ENCODE data around the gene RPAP3.

- PRO-cap: bidirectional peak, plus-strand start at chr12:47216514, minus-strand start at chr12:47216444
- RAMPAGE, long total RNA, 4 experiments: start-site peak on the plus strand in 1 of 4 experiments, at chr12:47216488-47216602 at its widest, 39 reads per replicate; start-site peak on the minus strand in 1 of 4 experiments, at chr12:47216258-47216437 at its widest, 5 to 16 reads per replicate
These were observed 136.4 kb upstream of the AMIGO2 start for GRCh38 chr12:47216025-47216771.

DNA sequence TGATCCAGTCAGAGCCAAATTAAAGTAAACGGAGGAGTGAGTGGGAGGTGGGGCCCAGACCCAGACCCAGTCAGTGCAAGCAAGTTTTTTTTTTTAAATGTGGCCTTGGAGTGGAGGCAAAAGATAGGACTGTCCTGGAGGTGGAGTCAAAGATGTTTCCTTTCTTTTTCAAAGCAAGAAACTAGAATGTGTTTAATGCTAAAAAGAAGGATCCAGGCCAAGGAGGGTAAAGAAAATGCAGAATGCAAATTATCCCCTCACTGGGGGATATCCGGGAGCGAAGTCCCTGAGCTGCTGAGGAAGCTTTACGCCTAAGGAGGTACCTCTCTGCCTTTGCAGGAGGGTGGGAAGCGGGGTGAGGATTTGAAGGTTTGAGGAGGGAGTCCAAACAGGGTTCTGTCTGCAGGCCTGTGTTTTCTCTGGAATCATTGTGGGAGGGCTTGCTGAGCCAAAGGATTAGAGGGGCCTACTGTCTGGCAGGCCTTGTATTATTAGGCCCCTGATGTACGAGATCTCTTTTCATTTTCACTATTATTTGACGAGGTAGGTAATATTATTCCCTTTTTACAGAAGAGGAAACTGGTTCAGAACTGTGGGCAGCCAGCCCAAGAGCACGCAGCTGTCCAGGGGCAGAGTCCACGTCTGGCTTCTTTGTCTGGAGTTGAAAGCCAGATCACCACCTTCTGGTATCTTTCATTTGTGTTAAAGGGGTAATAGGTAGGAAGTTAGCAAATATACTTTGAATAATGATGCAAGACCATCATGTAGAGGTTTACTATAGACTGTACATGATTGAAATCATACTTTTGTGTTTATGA is 143.8 kb upstream of the AMIGO2 start:
- PRO-cap: no peak
- RAMPAGE, long total RNA, 4 experiments: start-site peak on the plus strand in 1 of 4 experiments, centred at position 518 of the sequence, 15 reads per replicate

GRCh38 chr12:47383900-47384311 is 304.1 kb upstream of the AMIGO2 start:
- PRO-cap: no peak
- RAMPAGE, long total RNA, 4 experiments: no peak in any of the 4 experiments

DNA sequence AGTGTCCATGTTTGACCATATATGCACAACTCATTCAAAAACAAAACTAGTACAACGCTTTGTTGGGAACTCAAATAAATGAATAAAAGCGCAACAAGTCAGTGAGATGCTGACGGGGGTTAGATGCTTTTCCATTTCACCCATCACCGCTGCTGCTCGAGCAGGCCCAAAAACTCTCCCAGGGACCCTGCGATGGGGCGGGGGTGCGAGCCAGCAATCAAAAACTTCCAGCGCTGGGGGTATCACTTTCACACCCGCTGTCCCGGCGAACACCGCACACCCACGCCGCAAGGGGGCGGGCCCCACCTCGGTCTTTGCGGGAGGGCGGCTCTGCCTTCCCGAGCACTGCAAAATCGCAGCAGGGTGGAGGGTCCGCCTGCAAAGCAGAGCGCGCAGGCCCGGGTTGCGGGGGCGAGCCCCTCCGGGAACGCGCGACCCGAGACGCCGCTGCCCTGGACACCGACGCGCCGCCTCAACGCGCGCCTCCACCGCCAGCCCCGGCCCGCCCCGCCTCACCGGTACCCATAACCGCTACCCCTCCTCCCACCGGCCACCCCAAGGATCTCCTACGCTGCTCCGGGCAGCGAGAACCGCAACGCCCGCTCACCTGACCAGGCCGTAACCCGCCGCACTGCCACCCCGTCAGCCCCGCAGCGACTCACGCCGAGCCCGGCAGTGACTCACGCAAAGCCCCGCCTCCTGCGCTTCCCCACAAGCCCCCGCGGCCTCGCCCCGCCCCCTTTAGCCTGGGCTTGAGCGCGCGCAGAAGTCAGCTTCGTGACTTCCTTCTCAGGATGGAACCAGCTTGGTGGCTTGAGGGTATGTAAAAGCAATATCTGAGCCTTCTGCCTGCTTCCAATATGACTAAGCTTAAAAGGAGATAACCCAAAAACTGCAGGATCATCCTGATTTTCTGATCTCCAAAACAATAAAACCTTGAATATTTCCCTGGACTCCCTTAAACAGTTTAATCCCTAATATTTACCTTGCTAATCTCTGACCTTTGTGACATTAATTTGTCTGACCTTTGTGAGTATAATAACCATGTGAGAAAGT is at the start of gene RPAP3:
Gene RPAP3 (minus strand): TSS at position 686 of the 1,056 bp plus-strand sequence.
- PRO-cap: bidirectional peak, plus-strand start at position 780 of the sequence, minus-strand start at position 650 of the sequence
- RAMPAGE, long total RNA, 4 experiments: start-site peak on the plus strand in 3 of 4 experiments, centred at positions 741 to 759 of the sequence, 14 to 28 reads per replicate; start-site peak on the minus strand in 4 of 4 experiments, centred at positions 659 to 689 of the sequence, 42 to 190 reads per replicate

DNA sequence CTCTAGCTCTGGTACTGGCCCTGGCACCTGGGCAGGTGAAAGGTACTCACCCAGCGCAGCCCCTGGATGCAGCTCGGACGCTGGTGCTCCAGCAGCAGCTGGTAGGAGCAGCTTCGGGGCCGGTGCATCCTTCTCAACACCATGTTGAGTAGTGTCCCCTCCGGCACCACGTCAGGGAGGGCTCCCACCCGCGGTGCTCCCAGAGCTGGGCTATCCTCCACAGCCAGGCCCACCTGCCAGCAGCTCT is 941 bp downstream of the RAPGEF3 start:
- PRO-cap: no peak
- RAMPAGE, long total RNA, 4 experiments: no peak in any of the 4 experiments

GRCh38 chr12:47770778-47771404 is 2.1 kb upstream of the SLC48A1 start:
- PRO-cap: no peak
- RAMPAGE, long total RNA, 4 experiments: no peak in any of the 4 experiments

DNA sequence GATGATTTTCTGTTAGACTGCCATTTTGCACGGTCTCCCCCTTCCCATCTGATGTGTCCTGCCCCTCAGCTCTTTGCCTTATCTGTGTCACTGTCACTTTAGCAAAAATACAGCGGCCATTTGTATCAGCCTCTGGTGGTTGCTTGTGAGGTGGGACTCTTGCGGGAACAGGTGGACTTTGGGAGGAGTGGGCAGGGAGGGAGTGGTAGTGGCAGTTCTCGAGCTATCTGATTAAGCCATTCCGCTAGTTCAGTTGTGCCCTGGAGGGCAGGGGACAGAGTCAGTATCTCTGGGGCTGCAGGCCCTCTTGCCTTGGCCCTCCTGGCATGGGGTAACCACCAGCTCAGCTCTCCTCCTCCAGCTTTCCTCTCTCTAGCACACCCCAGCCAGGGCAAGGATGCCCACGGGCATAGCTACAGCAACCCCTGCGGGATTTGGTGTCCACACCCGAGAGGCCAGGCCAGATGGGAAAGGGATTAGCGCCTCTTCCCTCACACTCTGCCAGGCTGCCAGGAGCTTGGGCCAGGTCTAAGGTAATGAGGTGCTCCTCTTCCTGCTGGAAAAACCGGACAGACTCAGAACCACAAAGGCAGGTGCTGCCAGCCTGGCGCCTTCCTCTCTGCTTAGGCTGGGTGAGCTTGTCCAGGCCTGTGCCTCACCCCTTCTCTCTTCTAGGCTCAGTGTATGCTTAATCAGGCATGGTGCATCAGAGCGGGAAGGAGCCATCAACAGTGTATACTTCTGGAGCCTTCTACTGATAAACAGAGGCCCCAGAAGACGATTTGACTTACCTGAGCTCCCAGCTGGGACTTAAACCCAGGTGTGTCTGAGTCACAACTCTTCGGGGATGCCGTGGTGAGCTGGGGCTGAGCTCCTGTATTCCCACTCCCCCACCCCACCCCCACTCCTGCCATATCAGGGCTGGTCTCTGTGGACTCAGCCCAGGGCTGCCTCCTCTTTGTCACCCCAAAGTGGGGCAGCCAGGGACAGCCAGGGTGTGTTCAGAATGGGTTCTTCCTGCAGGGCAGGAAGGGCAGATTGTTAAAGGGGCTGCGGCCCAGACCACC is 8.8 kb downstream of the SLC48A1 start:
- PRO-cap: no peak
- RAMPAGE, long total RNA, 4 experiments: no peak in any of the 4 experiments

DNA sequence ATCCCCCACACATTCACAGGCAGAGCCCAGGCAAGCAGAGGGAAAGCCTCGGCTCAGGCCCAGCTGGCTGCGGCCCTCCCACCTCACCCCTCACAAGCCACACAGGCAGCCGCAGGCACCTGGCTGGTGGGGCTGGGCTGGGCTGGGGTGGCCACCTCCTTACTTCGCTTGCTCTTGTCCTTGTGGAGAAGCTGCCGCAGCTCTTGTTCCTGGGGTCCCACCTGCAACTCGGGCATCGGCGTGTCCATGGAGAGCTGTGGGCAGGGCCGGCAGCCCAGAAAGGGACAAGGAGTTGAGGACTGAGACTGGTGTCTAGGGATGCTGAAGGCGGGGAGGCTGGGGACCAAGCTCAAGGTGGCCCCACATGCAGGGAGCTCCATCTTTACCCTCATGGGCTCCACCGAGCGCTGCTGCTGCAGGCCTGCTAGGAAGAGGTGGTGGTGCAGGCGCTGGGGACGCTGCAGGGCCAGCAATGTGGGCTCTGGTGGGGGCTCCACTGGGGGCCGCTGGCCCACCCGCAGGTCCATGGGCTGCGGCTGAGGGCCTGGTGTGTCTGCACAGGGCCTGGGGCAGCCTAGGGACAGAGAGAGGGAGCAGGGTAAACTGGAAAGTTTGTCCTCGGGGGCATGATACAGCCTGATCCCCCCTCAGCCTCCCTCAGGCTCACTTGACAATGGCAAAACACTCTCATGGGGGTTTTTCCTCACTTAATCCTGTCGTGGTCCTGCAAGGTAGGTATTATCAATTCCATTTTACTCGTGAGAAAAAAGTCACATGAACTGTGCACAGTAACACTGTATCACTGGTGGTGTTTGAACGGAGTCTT is 21.1 kb downstream of the HDAC7 start:
- PRO-cap: no peak
- RAMPAGE, long total RNA, 4 experiments: no peak in any of the 4 experiments

GRCh38 chr12:47801960-47802817 is 17.5 kb downstream of the HDAC7 start:
- PRO-cap: no peak
- RAMPAGE, long total RNA, 4 experiments: no peak in any of the 4 experiments

GRCh38 chr12:47812501-47813478 is 6.9 kb downstream of the HDAC7 start:
- PRO-cap: bidirectional peak, plus-strand start at chr12:47813261, minus-strand start at chr12:47813037
- RAMPAGE, long total RNA, 4 experiments: start-site peak on the minus strand in 2 of 4 experiments, at chr12:47812706-47813506 at its widest, 5 to 24 reads per replicate

GRCh38 chr12:47819524-47819630 is 326 bp downstream of the HDAC7 start:
- PRO-cap: no peak
- RAMPAGE, long total RNA, 4 experiments: no peak in any of the 4 experiments

- PRO-cap: no peak
- RAMPAGE, long total RNA, 4 experiments: no peak in any of the 4 experiments
These were observed 1.4 kb upstream of the HDAC7 start for GRCh38 chr12:47820956-47821661.

GRCh38 chr12:47825026-47825843 is 5.5 kb upstream of the HDAC7 start:
- PRO-cap: no peak
- RAMPAGE, long total RNA, 4 experiments: no peak in any of the 4 experiments

DNA sequence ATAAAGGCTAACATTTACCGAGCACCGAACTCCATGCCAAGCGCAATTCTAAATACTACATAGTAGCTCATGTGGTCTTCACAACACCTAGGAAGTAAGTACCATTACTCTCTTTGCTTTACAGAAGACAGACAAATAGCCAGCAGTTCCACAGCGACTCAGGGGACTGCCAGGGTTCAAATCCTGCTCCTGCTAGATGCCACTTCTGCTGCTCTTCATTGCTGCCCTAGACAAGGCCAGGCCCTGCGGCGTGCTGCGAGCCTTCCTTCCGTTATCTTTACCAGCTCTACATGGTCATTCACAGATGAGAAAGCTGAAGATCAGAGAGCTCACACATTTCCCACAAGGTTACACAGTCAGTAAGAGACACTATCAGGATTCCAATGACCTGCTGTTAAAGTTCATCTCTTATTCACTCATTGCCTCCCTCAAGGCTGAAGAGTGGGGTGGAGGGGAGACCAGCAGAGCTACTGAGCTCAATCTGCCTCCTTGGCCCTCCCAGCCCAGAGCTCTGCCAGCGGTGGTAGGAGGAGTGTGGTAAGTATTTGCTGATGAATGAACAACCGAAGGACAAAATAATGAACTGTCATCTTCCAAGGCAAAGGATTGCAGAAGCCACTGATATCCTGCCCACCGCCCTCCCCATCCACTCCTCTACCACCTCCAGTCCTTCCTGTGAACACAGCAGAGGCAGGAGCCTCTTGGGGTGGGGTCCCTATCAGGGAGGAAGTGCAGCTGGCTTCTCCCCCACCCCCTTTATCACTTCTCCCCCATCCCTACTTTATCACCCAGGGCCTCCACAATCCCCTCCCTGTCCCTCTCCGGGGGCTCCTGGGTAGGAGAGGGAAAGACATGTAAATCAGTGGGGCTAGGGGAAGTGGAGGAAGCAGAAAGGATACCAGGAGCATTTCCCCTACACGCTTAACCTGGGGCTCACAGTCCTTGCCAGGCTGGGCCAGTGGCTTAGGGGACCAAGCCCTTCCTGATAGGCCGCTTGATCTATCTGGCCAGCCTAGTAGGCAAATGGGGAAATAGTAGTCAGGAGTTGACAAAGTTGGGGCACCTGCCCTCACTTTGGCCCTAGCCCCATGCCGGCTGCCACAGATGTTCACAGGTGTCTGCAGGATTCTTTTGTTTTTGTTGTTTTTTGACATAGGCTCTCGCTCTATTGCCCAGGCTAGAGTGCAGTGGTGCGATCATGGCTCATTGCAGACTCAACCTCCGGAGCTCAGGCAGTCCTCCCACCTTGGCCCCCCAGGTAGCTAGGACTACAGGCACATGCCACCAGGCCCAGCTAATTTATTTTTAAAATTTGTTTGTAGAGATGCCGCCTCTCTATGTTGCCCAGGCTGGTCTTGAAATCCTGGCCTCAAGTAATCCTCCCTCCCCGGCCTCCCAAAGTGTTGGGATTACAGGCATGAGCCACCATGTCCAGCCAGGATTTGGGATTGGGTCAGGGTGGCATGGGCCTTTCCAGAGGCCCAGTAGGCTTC is 15.0 kb upstream of the HDAC7 start:
- PRO-cap: no peak
- RAMPAGE, long total RNA, 4 experiments: no peak in any of the 4 experiments

GRCh38 chr12:47912367-47912875 is 7.6 kb upstream of the VDR start:
- PRO-cap: unidirectional peak, minus-strand start at chr12:47912684
- RAMPAGE, long total RNA, 4 experiments: no peak in any of the 4 experiments

GRCh38 chr12:47912903-47913234 is 8.1 kb upstream of the VDR start:
- PRO-cap: no peak
- RAMPAGE, long total RNA, 4 experiments: no peak in any of the 4 experiments

- PRO-cap: unidirectional peak, minus-strand start at chr12:47965698; unidirectional peak, minus-strand start at chr12:47965743
- RAMPAGE, long total RNA, 4 experiments: no peak in any of the 4 experiments
These were observed 2.2 kb downstream of the TMEM106C start for GRCh38 chr12:47965575-47966015.

DNA sequence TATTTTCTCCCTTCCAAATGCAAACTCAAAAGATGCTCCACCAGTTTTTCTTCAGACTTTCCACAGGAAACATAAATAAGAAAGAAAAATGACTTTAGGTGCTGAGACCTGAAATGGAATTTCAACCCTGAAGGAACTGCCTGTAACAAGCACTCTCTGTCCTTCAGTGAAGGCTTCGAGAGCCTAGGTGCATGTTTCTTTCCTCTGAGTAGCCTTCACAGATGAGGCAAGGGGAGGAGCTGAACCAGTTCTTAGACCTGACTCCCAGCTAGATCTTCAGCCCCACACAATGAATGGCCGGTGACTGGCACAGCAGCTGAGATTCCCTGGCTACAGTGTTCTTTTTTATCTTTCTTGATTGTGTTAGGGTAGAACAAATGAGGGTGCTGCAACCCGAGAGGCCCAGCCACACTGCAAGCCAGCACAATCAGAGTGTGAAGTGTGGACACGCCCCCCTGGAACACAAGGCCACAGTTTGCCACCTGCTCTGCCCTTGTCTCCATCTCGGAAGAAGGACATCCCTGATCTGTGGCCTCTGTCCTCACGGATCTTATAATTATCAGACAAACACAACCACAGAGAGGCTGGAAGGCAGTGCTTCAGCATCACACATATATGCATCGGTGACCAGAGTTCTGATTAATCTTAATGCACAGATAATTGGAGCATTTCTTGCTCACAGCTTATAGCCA is 19.1 kb upstream of the COL2A1 start:
- PRO-cap: no peak
- RAMPAGE, long total RNA, 4 experiments: no peak in any of the 4 experiments

DNA sequence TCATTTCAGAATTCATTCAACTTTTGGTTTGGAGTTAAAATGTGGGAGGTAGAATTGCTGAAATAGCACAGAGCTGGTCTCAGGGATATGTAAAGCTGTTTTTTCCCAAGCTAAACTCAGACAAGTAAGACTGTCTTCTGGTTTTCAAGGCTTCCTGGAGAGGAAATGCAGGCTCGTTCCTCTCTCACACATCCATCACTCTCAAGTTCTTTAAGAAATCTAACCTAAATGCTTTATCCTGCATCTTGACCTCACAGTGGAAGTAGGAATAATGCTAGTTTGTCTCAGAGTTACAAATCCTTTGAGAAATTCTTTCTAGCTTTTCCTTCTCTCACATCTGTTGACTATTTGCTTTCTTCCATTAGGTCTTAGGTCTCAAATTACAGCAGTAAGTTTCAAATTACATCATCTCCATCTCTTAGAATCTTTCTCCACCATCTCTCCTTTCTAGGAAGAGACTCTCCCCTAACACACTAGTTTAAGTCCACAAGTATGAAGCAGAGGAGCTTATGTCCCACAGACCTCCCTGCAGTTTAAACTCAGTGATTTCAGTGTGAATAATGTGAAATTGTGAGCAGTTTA is 7.4 kb upstream of the CCDC184 start:
- PRO-cap: no peak
- RAMPAGE, long total RNA, 4 experiments: no peak in any of the 4 experiments

DNA sequence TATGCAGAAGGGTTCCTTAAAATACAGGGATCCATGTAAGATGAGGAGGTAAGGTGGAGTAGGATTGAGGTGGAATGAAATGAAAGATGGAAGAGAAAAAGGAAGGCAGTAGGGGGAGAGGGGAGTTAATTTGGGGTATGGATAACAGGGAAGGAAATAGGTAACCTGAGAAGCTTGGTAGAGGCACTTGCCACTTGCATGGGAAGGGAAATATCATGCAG is 2.2 kb downstream of the OR10AD1 start:
- PRO-cap: no peak
- RAMPAGE, long total RNA, 4 experiments: no peak in any of the 4 experiments